Endometrial microvascular endothelial cells (primary cell): ENCODE data around the genes TMPRSS11B, UGT2B28, ODAM, CABS1 and GRSF1.

DNA sequence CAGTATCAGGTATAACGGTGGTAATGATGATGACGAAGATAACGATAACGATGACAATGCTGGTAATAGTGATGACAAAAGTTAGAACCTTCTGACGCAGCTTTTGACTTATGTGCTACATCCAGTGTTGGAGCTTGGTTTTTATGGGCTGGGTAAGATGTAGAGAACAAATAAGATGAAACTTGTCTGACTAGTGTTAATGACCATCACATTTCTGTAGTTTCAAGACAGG lies at the start of gene TMPRSS11B:
TSS of gene TMPRSS11B (minus strand) at position 117 of the 232 bp plus-strand sequence.
- RAMPAGE, long total RNA: no peak

DNA sequence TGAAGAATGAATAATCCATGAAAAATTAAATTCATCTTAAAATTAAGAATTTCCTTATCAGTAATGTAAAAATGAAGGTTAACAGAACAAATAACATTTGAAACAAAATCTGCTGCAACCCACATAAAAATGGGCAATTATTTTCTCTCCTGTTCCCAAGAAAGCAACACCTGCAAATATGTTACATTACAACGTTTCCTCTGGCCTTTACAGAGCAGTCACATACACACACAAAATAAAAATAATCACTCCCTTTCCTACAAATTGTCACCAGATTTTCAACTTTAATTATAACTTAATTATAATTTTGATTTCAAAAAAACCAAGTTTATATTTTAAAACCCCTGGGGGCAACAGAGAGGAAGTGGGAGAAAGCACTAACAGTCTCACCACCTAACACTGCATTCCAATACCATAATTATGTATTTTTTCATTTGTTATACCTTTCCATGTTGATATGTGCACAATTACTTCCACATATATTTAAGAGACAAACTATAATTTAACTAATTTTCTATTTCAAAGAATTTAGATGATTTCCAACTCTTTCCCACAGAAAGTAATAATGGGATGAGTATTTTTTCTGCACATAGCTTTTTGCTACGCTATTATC lies 21.7 kb downstream of the YTHDC1 start:
- RAMPAGE, long total RNA: no peak

DNA sequence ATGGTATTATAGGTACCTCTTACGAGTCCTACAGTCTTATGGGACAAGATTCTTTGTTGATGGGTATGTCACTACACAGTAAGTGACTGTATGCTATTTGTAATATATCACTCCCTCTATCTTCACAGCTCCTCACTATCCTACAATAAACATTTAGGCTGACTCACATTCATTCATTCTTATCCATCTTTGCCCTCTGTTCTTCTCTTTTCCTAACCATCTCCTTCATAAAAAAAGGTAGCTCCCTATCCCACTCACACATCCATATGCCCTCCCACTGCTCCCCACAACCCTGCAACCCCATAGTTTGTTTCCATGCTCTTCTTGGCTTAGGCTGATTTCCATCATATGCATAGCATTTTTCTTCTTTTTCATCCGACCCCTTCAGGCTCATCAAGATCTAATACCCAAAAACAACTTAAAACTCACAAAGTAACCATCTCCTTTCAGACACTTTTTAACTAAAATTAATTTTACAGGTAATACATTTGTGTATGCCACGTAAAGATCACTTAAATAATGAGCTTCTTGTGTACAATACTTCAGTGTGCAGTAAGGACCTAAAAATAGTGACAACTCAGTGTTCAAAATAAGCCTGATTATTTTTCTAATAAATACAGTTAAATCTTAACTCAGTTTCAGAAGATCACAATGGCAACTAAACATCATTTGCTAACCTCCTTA lies 20.8 kb downstream of the YTHDC1 start:
- RAMPAGE, long total RNA: no peak

DNA sequence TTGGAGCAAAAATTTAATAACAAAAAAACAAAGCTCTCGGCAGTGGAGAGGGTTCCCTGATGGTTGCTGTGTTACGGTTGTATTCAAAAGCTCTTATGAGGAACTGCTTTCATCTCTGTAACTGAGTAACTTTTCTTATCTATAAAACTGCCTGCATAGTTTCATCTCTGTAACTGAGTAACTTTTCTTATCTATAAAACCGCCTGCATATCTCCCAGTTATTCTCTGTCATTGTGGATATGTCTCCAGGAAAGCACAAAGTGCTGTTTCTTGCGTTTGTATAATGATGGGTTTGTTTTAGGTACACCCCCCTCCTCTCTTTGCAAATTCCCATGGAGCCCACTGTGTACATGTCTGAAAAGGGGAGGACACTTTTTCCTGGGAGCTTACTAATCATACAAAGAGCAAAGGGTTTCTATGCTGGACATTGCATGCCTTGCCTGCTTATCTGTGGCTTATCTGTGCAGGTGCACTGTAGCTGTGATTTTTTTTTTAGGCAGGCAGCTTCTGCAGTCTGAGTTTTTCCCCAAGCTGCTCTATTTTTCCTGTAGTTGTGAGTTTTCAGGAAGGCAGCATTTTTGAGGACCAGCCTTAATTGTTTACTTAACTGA lies 62.6 kb upstream of the UGT2B15 start:
- RAMPAGE, long total RNA: no peak

GRCh38 chr4:68818021-68818540 lies 2.3 kb downstream of the UGT2B10 start:
- RAMPAGE, long total RNA: no peak

DNA sequence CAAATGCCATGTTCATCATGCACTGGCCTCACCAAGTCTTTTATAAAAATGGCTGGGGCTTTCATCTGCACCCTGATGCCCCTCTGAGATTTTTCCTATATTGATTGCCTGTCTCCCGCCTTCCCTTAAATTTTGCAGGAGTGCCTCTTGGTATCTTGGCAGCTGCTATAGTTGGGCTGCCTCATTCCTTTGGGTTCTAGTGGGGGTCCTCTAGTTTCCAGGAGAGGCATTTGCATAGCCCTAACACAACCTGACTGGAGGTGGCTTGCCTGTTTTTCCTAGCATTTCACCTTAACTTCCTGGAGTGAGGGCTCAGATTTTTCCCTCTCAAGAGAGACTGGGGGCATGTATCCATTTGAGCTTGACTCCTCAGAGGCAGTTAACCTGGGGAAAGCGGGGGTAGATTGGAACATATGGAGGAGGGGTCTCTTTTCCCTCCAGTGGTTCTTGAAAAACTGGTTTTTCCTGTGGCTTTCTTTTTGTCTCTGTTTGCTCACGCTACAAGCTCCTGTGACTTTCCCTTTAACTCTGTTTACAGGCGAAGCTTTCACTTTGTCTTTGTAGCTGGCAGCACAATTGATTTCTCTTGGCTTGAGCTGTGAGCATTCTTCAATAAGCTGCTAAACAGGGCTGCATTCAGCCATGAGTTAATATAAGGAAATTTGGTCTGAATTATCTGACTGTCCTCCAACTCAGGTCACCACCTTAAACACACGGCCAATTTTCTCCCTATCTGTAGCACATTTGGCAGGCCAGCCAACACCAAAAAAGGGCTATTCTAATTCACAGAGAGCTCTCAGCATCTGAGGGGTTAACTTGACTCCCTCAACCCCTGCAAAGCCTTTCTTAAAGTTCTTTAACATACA lies 45.8 kb downstream of the UGT2A3 start:
- RAMPAGE, long total RNA: no peak

GRCh38 chr4:68906409-68907247 lies 45.0 kb downstream of the UGT2A3 start:
- RAMPAGE, long total RNA: no peak

- RAMPAGE, long total RNA: no peak
Measured at GRCh38 chr4:68960985-68961466, 9.4 kb upstream of the UGT2A3 start.

- RAMPAGE, long total RNA: no peak
Measured at GRCh38 chr4:69051023-69051682, 45.1 kb upstream of the UGT2B7 start.

- RAMPAGE, long total RNA: no peak
Measured at GRCh38 chr4:69280422-69280628, at the start of gene UGT2B28. TSS of gene UGT2B28 (plus strand) at chr4:69280475.

- RAMPAGE, long total RNA: no peak
Measured at GRCh38 chr4:69713378-69714011, 46.9 kb downstream of the SULT1B1 start.

- RAMPAGE, long total RNA: no peak
Measured at GRCh38 chr4:69726379-69727054, 33.9 kb downstream of the SULT1B1 start.

- RAMPAGE, long total RNA: no peak
Measured at GRCh38 chr4:70195648-70195847, at the start of gene ODAM. TSS of gene ODAM (plus strand) at chr4:70195725.

- RAMPAGE, long total RNA: no peak
Measured at GRCh38 chr4:70334841-70335209, at the start of gene CABS1. TSS of gene CABS1 (plus strand) at chr4:70334981.

GRCh38 chr4:70722335-70722864 lies 636 bp downstream of the RUFY3 start:
- RAMPAGE, long total RNA: no peak

DNA sequence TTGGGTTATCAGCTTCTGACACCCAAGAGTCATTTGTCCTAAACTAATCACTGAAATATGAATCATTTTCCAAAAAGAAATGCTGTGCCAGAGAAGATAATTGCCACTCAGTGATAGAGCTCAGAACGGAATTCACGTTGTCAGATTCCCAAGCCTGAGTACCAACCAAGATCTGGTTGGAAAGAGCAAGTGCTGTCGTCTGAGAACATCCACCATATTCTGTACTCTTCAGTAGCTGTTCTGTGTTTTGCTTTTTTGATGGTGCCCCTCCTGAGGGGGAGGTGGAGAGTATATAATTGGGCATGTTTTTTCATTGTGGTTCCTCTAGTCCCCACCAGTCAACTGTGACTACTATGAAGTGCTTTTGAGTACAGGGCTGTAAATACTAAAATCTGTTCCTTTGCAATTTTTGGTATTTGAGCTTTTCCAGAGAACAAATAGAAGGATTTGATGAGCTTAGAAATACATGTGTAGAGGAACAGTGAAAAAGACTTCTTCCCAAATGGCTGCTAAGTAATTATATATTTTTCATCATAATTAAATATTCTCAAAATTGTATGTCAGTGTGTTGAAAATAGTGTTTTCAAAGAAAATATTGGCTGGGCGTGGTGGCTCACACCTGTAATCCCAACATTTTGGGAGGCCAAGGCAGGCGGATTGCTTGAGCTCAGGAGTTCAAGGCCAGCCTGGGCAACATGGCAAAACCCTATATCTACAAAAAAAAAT lies 13.4 kb downstream of the RUFY3 start:
- RAMPAGE, long total RNA: no peak

GRCh38 chr4:70778213-70778617 lies 56.5 kb downstream of the RUFY3 start:
- RAMPAGE, long total RNA: no peak

GRCh38 chr4:70839176-70840147 lies at the start of gene GRSF1:
TSS of gene GRSF1 (minus strand) at chr4:70839890.
- RAMPAGE, long total RNA: no peak

- RAMPAGE, long total RNA: no peak
Measured at GRCh38 chr4:71185155-71185532, 1.9 kb upstream of the SLC4A4 start.

GRCh38 chr4:71430433-71431075 lies 243.5 kb downstream of the SLC4A4 start:
- RAMPAGE, long total RNA: no peak